SEM (cell line): ENCODE measurements around the genes PICK1, SUN2 and APOBEC3B.

DNA sequence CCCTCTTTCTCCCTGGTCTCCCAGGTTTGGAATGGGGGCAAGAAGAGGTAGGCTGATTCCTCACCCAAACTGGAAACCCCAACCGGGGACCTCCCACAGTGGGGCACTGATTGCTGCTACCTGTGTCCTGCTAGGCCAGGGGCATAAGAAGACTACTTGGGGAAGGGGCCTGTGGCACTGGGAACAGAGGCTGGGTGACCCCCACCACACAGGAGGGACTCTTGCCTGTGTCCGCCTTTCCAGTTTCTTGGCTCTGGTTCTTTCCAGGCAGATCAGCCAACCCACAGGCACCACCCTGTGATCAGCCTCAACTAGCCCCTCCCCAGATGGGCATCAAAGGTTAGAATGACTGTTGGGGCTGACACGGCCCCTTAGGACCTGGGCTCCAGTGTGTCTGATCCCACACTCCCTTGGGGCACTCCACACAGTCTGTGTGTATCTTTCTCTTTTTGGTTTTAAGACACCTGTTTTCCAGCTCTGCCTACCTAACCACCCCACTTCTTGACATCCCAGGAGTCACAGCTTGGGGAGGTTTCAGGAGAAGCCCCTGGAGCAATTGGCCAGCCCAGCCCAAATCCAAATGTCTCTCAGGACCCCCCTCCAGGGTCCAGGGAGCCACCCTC lies 3.5 kb downstream of the SOX10 start:
- PRO-cap: no peak

GRCh38 chr22:37981523-37981945 lies 2.8 kb downstream of the SOX10 start:
- PRO-cap: no peak

GRCh38 chr22:38038230-38039037 lies 18.8 kb upstream of the PICK1 start:
- PRO-cap: no peak

GRCh38 chr22:38056999-38058286 lies at the start of gene PICK1:
PICK1 (plus strand) TSS chr22:38057404.
- PRO-cap: unidirectional peak, plus-strand start at chr22:38057174

DNA sequence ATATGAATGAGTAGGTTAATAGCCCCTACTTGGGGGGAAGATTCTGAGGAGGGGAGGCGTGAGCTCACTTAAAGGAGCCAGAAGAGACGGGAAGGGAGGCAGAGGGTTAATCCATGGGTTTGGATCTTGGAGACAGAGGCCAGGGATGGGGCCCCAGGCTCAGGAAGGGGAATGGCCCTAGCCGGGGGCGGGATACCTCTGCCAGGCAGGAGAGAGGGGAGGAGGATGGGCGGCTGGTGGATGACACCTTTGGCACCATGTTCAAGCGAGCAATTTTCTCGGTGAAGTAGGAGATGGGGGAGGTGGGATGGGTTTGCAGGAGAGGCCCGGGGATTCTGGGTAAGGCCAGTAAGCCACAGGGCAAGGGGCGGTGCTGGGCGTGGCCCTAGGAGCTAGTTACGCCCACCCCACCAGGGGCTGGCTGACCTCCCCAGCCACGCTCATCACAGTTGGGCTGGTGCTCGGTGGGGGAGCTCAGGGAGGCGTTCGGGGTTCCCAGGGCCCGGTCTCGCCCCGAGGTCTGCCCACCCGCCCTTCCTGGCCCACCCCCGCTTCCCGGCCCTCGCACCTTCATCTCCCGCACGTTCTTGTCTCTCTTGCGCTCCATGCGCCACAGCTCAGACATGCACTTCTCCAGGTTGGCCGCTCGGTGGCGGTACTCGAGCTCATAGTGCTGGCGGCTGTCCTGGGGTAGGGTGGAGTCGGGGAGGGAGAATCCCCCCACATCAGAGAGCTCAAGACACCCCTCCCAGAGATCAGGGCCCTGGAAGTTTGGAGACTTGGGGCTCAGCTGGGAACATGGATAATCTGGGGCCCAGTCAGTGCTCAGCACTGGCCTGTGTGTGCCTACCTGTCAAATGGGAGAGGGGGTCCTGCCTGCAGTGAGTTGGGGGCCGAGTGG lies 12.7 kb downstream of the BAIAP2L2 start:
- PRO-cap: no peak

DNA sequence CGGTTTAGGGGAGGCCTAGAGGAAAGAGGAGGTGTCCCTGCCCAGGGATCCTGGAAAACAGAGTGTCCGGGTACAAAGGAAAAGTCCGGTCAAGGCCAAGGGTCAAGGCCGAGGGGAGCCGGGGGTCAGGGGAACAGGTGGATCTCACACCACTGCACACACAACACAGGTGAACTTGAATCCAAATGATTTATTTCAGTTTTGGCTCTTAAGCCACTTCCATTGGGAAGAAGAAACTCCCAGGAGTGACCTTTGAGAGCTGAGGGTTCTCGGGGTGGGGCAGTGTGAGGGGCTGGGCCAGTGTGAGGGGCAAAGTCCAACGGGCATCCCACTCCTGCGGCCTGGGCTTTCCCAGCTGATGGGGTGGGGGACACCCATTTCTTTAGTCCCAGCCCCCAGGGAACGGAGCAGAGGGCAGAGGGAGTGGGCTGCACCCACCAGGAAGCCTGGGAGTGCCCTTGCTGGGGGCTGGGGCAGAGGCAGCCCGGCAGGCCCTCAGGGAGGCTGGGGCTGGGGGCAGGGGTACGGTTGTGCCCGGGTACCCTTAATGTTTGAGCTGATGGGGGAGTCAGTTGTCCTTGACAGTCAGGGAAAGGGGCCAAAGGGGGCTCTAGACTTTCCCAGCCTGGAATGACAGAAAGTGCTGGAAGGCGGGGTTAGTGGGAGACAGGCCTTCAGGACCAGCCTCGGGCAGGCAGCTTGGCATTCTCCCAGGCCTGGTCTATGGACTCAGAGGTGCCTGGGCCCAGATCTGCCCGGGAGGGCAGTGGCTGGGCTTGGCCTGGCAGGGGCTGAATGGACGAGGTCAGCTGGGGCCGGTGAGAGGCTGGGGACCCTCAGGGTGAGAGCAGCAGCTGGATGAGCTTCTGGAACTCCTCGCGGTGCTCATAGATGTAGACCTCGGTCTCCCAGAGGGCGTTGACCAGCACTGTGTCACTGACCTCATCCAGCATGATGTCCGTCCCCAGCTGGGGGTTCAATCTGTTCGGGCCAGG lies 1.1 kb upstream of the BAIAP2L2 start:
- PRO-cap: no peak

- PRO-cap: no peak
These were observed 13.7 kb downstream of the PLA2G6 start for GRCh38 chr22:38167823-38168522.

DNA sequence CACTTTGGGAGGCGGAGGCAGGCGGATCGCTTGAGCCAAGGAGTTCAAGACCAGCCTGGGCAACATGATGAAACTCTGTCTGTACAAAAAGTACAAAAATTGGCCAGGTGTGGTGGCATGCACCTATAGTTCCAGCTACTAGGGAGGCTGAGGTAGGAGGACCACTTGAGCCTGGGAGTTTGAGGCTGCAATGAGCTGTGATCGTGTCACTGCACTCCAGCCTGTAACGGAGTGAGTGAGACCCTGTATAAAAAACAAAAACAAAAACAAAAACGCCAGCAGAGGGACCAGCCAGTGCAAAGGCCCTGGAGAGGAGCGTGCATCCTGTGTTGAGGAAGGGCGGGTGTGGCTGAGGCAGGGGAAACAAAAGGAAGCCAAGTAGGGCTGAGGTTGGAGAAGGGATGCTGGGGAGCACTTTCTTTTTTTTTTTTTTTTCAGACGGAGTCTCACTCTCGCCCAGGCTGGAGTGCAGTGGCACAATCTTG lies 9.1 kb downstream of the MAFF start:
- PRO-cap: no peak

- PRO-cap: no peak
These were observed 31.9 kb downstream of the TMEM184B start for GRCh38 chr22:38240852-38241374.

- PRO-cap: no peak
These were observed 14.9 kb downstream of the TMEM184B start for GRCh38 chr22:38257791-38258473.

GRCh38 chr22:38295552-38296104 lies 21.6 kb downstream of the CSNK1E start:
- PRO-cap: no peak

- PRO-cap: no peak
These were observed 31.1 kb upstream of the CSNK1E start for GRCh38 chr22:38348140-38348933.

GRCh38 chr22:38452377-38452842 lies 2.6 kb downstream of the KCNJ4 start:
- PRO-cap: no peak

GRCh38 chr22:38731878-38732829 lies 23.6 kb downstream of the SUN2 start:
- PRO-cap: no peak

GRCh38 chr22:38755696-38756698 lies at the start of gene SUN2:
SUN2 (minus strand) TSS chr22:38755998.
- PRO-cap: bidirectional peak, plus-strand start at chr22:38756139, minus-strand start at chr22:38755998

GRCh38 chr22:38758582-38759056 lies 2.8 kb upstream of the SUN2 start:
- PRO-cap: no peak

- PRO-cap: bidirectional peak, plus-strand start at chr22:38982146, minus-strand start at chr22:38982127; bidirectional peak, plus-strand start at chr22:38982410, minus-strand start at chr22:38982268
These were observed at the start of gene APOBEC3B for GRCh38 chr22:38981907-38982789. APOBEC3B (plus strand) TSS chr22:38982347.

DNA sequence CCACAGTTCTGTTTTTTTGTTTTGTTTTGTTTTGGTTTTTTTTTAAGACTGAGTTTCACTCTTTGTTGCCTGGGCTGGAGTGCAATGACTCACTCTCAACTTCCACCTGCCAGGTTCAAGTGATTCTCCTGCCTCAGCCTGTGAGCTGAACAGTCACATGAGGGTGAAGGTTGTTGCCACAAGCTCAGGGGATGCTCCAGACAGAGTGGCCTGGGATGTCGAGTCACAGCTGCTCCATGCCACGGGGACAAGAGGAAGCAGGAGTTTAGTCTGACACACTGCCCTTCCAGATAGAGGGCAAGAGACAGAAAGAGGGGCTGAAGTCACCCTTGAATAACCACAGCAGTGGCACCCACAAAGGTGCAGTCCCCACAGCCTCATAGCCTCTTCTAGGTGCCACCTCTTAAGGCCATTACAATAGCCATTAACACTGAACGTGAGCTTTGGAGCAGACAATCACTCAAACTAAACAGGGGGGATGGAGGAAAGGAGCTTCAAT lies 3.1 kb downstream of the APOBEC3B start:
- PRO-cap: no peak

GRCh38 chr22:39090853-39091390 lies 6.1 kb upstream of the APOBEC3H start:
- PRO-cap: no peak

DNA sequence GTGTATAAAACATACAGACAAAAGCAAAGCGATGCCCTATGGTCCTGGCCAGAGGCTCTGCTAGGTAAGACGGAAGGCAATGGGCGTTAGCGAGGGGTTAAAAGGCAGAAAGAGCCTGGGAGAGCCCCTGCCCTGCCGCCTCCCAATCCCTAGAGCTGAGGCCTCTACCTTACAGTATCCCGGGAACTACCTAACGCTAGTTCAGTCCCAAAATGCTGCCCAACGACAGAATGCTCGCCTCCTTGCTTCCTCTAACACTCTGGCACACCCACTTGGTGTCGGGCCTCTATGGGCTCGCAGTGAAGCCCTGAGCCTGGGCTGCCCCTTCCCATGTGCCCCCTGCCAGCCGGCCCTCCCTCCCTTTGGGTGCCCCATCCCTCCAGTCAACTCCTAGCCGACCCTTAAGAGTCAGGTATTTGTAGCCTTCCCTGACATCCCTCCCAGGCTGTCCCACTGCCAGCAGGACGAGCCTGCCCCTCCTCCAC lies 8.5 kb downstream of the CBX7 start:
- PRO-cap: no peak